Epidermal melanocyte (primary cell): Measurements from ENCODE around the gene SLC6A13.

DNA sequence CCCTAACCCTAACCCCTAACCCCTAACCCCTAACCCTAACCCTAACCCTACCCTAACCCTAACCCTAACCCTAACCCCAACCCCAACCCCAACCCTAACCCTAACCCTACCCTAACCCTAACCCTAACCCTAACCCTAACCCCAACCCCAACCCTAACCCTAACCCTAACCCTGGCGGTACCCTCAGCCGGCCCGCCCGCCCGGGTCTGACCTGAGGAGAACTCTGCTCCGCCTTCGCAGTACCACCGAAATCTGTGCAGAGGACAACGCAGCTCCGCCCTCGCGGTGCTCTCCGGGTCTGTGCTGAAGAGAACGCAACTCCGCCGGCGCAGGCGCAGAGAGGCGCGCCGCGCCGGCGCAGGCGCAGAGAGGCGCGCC lies 56.2 kb upstream of the IQSEC3 start:
- RRBS: no CpG with 5 or more reads among the region's 27 CpGs

DNA sequence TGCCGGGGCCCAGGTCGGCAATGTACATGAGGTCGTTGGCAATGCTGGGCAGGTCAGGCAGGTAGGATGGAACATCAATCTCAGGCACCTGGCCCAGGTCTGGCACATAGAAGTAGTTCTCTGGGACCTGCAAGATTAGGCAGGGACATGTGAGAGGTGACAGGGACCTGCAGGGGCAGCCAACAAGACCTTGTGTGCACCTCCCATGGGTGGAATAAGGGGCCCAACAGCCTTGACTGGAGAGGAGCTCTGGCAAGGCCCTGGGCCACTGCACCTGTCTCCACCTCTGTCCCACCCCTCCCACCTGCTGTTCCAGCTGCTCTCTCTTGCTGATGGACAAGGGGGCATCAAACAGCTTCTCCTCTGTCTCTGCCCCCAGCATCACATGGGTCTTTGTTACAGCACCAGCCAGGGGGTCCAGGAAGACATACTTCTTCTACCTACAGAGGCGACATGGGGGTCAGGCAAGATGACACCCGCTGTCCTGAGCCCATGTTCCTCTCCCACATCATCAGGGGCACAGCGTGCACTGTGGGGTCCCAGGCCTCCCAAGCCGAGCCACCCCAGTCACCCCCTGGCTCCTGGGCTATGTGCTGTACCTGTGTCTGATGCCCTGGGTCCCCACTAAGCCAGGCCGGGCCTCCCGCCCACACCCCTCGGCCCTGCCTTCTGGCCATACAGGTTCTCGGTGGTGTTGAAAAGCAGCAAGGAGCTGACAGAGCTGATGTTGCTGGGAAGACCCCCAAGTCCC lies 49.3 kb upstream of the IQSEC3 start:
- RRBS: no CpG with 5 or more reads among the region's 11 CpGs

DNA sequence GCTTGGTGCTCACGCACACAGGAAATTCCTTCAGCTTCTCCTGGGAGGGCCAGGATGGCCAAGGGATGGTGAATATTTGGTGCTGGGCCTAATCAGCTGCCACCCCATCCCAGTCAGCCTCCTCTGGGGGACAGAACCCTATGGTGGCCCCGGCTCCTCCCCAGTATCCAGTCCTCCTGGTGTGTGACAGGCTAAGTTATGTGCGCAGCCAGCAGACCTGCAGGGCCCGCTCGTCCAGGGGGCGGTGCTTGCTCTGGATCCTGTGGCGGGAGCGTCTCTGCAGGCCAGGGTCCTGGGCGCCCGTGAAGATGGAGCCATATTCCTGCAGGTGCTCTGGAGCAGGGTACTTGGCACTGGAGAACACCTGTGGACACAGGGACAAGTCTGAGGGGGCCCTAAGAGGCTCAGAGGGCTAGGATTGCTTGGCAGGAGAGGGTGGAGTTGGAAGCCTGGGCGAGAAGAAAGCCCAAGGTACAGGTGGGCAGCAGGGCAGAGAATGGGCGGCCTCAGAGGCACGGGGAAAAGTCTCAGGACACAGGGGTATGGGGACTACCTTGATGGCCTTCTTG lies 48.7 kb upstream of the IQSEC3 start:
- RRBS: no CpG with 5 or more reads among the region's 13 CpGs

- RRBS: no CpG with 5 or more reads among the region's 12 CpGs
Observed at GRCh38 chr12:26643-27185, 39.9 kb upstream of the IQSEC3 start.

GRCh38 chr12:76257-76603 lies 9.7 kb downstream of the IQSEC3 start:
- RRBS: no CpG with 5 or more reads among the region's 8 CpGs

- RRBS: no CpG with 5 or more reads among the region's 21 CpGs
Observed at GRCh38 chr12:139652-140146, 73.1 kb downstream of the IQSEC3 start.

- RRBS: no CpG with 5 or more reads among the region's 12 CpGs
Observed at GRCh38 chr12:144395-145024, 69.4 kb downstream of the SLC6A12 start.

DNA sequence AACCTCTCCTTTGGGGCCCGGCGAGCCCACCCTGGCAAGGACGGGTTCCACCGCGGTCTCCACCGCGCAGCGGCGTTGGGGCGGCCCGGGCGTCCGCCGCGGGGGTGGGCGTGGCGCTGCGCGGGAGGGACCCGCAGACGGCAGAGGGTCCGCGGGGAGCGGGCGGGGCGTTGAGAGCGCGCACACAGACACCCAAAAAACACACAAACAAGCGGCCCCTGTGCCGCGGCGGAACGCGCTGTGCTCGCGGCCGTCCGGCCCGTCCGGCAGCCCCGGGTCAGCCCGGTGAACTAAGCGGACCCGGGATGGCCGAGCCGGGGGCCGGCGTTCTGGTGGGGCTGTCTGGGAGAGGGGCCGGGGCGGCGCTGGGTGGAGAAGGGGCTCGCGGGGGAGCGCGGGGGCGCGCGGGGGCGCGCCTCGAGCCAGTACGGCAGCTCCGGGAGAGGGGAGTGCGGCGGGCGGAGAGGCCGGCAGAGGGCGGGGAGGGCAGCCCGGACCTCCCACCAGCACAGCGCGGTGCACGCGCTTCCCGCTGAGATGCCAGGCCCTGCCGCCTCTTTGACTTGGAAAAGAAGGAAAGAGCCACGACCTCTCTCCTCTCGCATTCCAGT lies 10.4 kb downstream of the SLC6A12 start:
- RRBS: 4% methylated on average over 23 of the region's 77 CpGs

GRCh38 chr12:262570-263191 lies at the start of gene SLC6A13:
TSS of gene SLC6A13 (minus strand) at chr12:262836.
- RRBS: no CpG with 5 or more reads among the region's 11 CpGs

DNA sequence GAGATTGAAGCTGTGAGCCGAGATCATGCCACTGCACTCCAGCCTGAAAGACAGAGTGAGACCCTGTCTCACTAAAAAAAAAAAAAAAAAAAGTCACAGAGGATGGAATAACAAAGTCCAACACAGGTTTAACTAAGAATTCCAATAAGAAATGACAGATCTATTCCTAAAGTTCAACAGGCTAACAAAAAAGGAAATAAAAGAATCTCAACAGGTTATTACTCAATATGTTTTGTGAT lies 52.9 kb downstream of the KDM5A start:
- RRBS: no CpG with 5 or more reads among the region's 1 CpG

GRCh38 chr12:358532-358862 lies 30.6 kb downstream of the KDM5A start:
- RRBS: no CpG with 5 or more reads among the region's 2 CpGs

GRCh38 chr12:383843-384503 lies 5.1 kb downstream of the KDM5A start:
- RRBS: no CpG with 5 or more reads among the region's 6 CpGs

DNA sequence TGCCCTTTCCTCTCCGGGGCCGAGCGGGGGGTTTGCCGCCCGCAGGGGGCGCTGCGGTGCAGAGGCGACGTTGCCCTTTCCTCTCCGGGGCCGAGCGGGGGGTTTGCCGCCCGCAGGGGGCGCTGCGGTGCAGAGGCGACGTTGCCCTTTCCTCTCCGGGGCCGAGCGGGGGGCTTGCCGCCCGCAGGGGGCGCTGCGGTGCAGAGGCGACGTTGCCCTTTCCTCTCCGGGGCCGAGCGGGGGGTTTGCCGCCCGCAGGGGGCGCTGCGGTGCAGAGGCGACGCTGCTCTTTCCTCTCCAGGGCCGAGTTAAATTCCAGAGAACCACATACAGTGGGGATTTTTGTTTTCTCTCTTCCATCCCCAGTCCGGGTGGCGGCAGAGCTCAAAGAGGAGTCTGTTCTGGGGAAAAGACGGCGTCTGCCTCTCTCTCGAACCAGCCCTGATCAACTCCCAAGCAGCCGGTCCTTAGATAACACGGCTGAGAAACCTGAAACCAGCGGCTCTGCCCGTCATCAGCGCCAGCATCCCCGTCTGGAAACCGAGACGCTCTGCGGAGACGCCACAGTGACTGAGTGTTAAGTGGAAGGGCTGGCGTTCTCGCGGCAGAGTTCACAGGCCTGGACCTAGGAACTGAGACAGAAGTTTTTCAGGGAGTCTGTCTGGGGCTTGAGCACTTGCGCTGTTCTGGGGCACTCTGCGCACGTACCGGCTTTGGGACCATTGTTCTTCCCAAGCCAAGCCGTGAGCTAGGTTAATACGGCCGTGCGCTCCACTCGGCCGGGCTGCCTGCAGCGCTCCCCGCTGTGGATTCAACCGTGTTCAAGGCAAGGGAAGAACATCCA lies 6.3 kb upstream of the B4GALNT3 start:
- RRBS: 24% methylated on average over 6 of the region's 68 CpGs

- RRBS: no CpG with 5 or more reads among the region's 9 CpGs
Observed at GRCh38 chr12:509447-510012, 49.8 kb downstream of the B4GALNT3 start.

DNA sequence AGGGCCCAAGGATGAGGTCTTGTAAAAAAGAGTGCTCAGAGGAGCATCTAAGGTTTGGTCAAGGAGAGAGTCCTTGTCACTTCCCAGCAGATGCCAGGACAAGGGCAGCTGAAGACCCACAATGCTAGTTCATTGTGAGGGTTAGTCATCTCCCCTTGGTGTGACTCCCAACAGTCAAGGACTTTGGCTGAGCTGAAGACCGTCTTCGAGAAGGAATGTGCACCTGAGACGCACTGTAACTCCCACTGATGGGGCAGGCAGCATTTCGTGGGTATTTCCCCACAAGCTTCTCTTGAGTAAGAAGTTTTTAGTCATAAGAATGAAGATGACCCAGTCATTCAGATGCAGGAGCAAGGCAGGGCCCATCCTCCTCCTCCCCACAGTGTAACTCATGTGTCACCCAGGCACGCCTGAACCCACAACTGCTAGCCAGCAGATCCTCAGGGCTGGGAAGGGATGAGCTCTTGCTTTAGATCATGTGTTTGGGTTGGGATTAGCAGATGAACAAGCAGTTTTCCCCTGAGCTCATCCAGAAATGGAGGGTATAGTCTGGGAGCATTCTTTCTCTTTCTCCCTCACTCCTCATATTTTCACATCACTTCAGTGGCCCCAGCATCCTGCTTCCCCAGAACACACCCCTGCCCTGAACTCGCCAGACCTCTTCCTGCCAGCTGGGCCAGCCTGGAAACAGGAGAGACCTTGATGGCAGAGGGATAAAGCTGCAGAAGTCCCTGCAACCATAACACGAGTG lies 73.2 kb downstream of the B4GALNT3 start:
- RRBS: no CpG with 5 or more reads among the region's 7 CpGs

DNA sequence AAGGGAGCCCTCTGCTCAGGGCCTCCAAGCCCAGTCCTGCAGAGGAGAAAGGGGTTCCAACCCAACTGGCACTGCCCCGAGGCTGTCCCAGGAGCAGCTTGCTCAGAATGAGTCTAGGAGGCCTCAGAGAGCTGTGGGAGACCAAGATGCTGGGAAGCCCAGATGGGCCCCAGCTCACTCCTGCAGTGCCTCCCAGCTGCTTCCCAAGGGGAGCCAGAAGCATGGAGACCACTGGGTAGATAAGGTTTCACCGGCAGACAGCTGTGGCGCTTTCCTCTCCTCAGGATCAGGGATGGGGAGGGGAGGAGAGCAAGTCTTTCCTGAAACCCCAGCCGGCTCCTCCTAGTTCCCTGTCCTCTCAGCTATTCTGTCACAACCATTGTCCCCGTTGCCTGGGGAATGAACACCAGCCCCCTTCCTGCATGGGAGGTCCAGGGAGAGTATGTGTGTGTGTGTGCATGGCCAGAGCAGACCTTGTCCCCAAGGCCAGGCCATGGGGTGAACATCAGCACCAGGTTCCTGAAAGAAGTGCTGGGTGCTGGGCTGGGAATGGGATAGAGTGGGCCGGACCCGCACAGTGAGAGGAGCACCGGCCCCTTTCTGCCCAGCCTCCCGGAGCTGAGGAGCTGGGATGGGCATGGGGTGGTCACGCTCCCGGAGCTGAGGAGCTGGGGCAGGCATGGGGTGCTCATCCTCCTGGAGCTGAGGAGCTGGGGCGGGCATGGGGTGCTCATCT lies 83.1 kb downstream of the B4GALNT3 start:
- RRBS: 80% methylated on average over 3 of the region's 12 CpGs

DNA sequence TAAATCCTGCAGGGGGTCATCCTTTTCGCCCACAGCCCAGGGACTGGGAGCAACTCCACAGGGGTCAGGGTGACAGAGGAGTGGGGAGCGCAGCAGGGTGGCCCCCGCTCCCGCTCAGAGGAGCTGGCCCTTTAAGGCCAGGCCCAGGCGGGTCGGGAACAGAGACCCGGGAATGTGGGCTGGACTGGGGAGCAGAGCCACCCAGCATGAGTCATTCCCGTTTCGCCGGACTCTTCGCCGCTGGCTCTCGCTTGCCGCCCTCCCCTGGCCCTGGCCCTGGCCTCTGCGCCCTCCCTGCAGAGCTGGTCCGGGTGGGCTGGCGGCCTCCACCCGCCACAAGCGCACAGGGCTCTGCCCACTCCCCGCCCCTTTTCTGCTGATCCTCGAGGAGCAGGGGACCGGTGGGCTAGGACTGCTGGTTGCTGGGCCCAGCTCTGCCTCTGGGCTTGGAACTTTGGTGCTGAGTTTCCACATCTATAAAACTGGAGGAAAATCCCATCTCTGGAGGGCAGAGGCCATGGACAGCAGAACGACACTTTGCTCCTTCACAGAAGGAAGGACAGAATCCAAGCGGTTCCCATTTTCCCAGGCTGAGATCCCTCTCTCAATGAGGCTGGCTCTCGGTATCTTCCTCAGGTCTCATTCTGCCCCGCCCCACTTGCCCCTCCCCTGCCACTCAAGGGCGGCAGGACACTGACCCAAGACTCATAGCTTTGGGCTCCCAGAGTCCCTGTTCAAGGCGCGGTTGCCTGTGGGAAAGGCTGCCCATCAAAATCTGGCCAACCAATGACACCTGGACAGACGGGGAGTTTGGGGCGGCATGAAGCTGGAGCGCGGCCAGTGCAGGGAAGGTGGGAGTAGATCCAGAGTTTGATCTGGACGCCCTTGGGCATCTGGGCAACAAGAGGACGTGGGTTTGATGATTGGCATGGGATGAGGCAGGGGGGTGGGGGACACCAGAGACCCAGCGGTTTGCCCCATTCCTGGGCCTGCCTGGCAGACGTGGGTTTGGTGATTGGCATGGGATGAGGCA lies 92.5 kb downstream of the NINJ2 start:
- RRBS: 22% methylated on average over 12 of the region's 37 CpGs

- RRBS: no CpG with 5 or more reads among the region's 2 CpGs
Observed at GRCh38 chr12:611159-611487, 52.1 kb downstream of the NINJ2 start.

GRCh38 chr12:642577-643526 lies 20.4 kb downstream of the NINJ2 start:
- RRBS: 3% methylated on average over 52 of the region's 102 CpGs

GRCh38 chr12:661781-662579 lies 1.3 kb downstream of the NINJ2 start:
- RRBS: no CpG with 5 or more reads among the region's 12 CpGs